Anterior vena cava (tissue), 1 donor: ENCODE results near the genes ACSL5, TCF7L2 and CASP7.

GRCh38 chr10:112262581-112263082, 20.6 kb upstream of the TECTB start:
- PRO-cap: no peak

DNA sequence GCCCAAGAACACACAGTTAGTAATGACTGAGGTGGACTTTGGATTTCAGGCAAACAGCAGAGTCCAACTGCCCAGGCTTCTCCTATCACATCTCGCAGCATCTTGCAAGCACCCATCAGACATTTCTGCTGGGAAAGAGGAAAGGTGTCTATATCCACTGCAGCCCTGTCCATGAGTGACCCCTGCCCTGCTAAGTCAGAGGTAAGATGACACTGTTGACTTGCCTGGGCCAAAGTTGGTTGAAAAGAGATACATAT, 2.6 kb upstream of the TECTB start:
- PRO-cap: no peak

GRCh38 chr10:112373721-112374319, at the start of gene ACSL5:
Gene ACSL5 (plus strand): TSS chr10:112374116.
- PRO-cap: no peak

- PRO-cap: no peak
Observed at GRCh38 chr10:112392927-112393140, 18.9 kb downstream of the ACSL5 start.

DNA sequence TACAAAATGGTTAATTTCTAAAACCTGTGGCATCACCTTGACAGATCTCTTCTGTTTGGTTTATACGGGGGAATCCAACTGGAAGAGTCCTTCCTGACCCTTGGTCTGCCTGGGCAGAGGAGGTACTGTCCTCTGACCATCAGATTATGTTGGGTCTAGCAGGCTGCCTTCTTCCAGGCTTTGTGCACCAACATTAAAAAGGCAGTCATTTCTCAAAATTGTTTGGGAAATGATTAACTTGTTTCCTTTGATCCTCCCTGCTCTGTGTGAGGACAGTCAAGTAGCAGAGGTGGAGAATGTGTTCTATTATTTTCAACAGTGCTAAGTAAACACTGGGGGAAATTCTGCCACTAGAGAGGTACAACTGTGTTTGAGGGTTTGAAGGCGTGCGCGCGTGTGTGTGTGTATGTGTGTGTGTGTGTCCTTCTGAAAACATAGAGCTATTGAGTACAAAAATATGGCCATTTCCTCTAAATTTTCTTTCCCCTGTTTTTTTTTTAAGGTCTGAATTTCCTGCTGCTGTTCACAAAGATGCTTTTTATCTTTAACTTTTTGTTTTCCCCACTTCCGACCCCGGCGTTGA, 20.6 kb downstream of the ACSL5 start:
- PRO-cap: no peak

GRCh38 chr10:112752082-112752725, 197.8 kb upstream of the TCF7L2 start:
- PRO-cap: no peak

- PRO-cap: no peak
Observed at GRCh38 chr10:112759714-112760116, 190.3 kb upstream of the TCF7L2 start.

- PRO-cap: unidirectional peak, plus-strand start at chr10:112793042
Observed at GRCh38 chr10:112792648-112793154, 157.3 kb upstream of the TCF7L2 start.

GRCh38 chr10:112845000-112845526, 105.0 kb upstream of the TCF7L2 start:
- PRO-cap: no peak

DNA sequence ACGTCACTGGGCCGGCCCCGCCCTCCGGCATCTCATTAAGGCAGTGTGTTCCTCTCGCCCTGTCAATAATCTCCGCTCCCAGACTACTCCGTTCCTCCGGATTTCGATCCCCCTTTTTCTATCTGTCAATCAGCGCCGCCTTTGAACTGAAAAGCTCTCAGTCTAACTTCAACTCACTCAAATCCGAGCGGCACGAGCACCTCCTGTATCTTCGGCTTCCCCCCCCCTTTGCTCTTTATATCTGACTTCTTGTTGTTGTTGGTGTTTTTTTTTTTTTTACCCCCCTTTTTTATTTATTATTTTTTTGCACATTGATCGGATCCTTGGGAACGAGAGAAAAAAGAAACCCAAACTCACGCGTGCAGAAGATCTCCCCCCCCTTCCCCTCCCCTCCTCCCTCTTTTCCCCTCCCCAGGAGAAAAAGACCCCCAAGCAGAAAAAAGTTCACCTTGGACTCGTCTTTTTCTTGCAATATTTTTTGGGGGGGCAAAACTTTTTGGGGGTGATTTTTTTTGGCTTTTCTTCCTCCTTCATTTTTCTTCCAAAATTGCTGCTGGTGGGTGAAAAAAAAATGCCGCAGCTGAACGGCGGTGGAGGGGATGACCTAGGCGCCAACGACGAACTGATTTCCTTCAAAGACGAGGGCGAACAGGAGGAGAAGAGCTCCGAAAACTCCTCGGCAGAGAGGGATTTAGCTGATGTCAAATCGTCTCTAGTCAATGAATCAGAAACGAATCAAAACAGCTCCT, at the start of gene TCF7L2:
Gene TCF7L2, plus strand, starts transcription at position 62 of the 749 bp plus-strand sequence.
- PRO-cap: bidirectional peak, plus-strand start at position 65 of the sequence, minus-strand start outside the sequence; unidirectional peak, plus-strand start at position 635 of the sequence

DNA sequence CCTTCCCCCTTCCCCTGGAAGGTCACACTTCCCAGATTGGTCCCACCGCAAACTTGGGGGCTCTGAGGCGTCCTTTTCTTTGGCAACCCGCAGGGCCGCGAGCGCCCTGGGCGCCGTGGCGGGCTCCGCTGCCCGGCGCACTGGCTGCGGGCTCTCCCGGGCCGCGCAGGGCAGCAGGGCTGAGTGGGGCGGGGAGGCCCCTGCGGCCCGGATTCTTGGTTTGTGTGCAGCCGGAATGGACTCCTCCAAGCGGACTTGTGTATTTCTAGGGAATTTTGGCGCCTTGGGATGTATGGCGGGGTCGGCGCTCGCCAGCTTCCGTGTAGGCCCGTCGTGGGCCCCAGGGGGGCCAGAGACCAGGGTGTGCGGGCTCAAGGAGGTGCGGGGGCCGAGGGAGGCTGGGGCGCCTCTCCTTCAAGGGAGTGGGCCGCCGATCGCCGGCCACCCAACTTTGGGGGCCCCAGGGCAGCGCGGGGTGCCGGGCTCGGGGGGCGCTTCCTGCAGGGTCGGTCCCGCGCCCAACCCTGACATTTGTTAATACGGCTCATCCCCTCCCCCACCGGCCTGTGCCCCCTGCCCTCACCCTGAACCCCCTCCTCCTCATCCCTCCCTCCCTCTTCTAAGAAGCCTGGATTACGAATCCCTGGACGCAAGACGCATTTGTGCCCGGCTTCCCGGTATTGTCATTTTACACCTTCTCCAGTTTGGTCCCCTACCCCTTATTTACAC, 2.4 kb downstream of the TCF7L2 start:
- PRO-cap: no peak

DNA sequence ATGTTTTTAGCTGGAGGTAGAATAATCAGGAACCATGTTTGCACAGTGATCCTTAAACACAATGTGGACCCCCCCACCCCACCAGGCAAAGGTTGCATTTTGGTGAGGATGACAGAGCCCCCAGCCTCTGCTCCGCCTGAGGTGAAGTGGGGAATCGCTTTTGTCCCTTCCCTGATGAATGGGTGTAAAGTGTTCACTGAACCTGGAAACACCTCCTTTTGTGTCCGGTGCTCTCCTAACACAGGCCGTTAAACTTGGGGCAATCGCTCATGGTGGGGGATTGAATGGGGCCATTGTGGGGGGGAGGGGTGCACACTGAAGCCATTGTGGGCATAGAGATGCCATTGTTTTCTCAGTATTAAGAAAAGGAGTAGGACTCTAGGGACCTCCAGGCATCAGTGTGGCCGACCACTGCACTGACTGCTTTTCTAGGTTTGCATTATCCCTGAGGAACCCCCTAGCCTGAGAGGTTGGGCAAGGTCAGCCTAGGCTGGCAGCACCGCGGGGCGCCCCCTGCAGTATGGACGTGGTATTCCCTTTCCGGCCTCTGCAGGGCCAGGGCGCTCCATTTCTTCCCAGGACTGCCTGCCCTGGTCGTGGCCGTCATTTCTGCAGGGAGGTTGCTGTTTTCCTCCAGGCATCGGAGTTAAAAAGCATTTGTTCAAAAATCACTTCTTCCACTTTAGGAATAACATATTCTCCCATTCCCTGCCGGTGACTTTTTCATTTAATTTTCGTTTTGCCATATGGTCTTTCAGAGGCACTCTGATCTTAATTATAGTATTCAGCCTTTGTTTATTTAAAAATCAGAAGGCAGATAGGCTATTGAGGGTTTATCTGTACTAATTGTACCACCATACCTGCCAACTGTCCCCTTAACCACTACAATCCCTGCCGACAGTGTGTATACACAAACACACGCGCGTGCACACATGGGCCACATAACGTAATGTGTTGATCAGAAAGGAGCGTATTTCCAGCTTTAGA, 158.4 kb downstream of the TCF7L2 start:
- PRO-cap: no peak

DNA sequence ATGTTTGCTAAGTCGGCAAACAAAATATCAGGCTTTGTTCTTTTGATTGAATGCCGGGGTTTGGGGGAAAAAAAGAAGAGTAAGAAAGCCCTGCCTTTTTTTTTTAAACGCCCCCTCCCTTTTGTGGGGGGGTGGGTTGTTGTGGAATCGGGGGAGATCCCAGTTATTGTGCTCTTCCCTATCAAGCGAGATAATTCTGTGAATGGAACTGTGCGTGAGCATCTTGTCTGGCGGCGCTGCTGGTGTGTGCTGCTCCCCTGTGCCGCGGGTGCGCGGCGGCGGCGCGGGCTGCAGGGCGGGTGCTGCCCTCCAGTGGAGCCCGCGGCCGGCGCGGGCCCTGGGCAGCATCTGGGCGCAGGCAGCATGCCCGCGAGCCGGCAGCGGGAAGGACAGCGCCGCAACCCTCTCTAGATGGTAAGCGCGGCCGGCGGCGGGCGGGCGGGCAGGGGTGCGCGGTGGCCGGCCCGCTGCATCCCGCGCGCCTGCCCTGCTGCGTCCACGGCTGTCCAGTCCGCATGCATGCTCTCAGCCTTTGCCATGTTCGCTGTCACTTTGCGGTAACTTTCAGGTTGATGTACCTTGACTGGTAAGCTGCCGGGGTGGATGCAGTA, 176.5 kb downstream of the TCF7L2 start:
- PRO-cap: bidirectional peak, plus-strand start at position 372 of the sequence, minus-strand start at position 241 of the sequence

- PRO-cap: no peak
Observed at GRCh38 chr10:113170118-113170559, 220.1 kb downstream of the TCF7L2 start.

DNA sequence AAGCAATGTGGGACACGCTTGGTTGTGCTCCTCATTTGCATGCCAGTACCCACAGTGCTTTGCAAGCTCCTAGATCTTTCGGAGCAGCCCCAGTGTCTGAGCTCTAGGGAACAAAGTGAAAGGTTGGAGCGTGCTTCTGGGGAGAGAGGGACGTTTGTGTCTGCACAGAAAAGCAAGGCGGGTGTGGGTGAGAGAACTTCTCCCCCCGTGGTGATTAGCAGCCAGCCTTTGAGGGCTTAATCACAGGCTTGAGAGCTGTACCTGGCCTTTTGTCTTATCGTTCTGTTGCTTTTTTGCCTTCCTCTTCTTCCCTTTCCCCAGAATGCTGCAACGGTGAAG, 76.6 kb upstream of the HABP2 start:
- PRO-cap: no peak

- PRO-cap: no peak
Observed at GRCh38 chr10:113541029-113541697, 11.7 kb upstream of the HABP2 start.

- PRO-cap: no peak
Observed at GRCh38 chr10:113630787-113631393, 33.0 kb downstream of the NRAP start.

DNA sequence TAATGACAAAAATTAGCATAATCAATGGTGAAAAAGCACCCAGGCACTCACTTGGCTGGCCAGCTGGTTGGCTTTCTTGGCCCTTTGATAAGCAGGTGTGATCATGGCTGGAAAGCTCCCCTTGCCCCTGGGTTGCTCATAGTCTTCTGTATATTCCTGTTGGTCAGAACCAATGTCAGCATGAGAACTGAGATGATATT, 11.1 kb downstream of the NRAP start:
- PRO-cap: no peak

DNA sequence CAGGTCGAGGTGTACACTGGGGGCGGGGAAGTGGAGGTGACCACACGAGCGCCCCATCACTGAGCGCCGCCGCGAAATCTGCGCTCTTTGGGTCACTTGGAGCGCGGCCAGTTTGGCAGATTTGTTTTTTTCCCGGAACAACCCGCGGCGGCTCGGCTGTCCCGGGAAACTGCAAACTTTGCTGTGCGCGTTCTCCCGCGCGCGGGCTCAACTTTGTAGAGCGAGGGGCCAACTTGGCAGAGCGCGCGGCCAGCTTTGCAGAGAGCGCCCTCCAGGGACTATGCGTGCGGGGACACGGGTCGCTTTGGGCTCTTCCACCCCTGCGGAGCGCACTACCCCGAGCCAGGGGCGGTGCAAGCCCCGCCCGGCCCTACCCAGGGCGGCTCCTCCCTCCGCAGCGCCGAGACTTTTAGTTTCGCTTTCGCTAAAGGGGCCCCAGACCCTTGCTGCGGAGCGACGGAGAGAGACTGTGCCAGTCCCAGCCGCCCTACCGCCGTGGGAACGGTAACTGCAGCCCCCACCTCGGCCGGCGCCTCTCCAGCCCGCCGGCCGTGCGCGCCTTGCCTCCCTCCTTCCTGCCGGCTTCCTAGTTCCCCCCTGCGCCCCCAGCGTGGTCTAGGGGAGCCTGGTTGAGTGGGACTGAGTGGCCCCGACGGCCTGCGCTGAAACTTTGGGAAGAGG, at the start of gene CASP7:
Gene CASP7, plus strand, starts transcription at position 438 of the 681 bp plus-strand sequence.
- PRO-cap: bidirectional peak, plus-strand start at position 438 of the sequence, minus-strand start at position 306 of the sequence

GRCh38 chr10:113711103-113711535, 31.4 kb downstream of the CASP7 start:
- PRO-cap: no peak